Tongue (tissue), 2 donors: ENCODE measurements around a stretch of chr2.

DNA sequence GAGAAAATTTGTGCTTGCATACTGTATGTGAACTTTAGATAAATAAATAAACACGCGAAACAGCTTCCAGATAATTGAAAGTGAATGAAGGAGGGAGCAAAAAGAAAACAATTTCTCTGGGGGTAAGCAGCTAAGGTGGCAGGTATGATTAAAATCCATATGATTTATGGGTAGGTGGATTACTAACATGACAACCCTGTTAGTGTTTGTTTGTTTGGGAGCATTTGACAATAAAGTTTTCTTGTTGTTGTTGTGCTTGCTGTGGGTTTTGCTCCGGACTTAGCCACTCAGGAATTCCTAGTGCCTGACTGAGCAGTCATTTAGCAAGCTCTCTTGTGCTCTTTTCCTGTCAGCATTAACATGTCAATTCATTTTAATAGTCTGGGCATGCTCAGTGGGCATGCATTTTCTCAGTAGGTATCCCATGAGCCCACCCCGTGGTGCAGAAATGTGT is 674.7 kb upstream of the ZEB2 start:
- RAMPAGE, long total RNA: no peak

DNA sequence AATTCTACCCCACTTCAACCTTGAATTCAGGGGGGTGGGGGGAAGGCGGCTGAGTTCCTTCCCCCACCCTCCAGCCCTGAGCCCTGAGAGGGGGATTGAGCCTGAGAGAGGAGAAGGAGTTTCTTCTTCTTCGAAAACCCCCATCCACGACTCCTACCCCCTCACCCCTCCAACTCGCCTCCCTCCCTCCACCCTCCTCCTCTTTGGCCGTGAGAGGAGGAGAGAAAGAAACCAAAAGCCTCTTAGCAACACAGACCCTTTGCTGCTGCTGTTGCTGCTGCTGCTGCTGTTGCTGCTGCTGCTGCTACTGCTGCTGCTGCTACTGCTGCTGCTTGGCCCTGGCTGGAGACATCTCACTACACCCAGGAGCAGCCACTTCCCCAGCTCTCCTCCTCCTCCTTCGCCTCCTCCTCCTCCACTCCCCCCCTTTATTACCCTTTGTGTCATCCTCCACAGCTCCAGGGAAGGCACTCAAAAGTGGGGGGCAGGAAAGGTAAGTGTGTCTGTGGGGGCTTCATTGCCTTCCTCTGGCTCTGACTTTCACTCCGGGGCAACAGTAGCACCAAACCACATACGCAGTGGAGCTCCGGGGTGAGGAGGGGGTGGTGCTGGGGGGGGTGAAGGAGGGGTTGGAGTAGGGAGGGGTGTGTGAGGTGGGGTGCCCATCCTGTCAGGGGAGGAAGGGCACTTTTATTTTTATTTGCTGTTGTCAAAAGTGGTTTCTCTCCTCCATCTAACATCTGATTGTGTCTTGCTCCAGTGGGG is 483 bp downstream of the MBD5 start:
- RAMPAGE, long total RNA: no peak

DNA sequence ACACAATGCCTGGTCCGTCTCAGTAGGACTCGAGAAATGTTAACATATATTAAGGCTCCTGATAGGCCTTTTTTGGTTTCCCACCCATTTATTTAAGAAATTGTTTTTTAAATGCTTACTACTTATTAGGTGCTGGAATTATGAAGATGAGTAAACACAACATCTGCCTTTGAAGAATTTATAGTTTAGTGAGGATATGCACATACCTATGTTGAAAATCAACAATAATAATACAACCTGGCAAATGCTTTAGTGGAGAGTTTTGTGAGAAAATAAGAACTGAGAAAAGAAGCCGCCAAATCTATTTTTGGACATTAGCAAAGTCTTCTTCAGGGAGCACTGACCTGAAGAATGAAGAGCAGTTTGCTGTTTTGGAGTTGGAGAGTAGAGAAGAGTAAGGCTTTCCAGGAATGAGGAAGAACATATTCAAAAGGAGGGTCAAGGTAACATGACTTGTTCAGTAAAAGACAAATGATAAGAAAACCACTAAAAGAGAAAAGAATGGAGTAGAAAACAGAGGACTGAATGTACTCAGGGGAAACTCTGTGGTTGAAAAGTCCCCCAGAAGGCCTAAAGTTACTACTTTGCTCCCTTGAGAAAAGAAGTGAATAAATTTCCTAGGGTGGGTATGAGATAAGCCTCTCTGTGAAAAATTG is 27.5 kb downstream of the MBD5 start:
- RAMPAGE, long total RNA: no peak

DNA sequence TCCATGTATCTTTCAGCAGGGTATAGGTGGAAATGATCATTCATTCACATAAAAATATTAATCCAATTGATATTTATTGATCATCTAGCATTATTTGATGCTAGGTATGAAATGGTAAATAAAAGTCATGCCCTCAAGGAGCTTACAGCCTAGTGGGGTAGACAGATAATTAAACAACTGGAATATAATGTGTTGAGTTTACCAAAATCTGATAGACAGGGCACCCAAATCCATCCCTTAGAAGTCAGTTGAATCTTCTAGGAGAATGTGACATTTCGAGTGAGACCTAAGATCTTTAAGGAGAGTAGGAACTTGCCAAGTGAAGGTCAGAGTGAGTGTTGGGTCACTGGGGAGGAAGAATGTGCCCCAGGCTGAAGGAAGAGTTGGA is 78.9 kb downstream of the MBD5 start:
- RAMPAGE, long total RNA: no peak

GRCh38 chr2:148345481-148346051 is 299.0 kb upstream of the EPC2 start:
- RAMPAGE, long total RNA: no peak

DNA sequence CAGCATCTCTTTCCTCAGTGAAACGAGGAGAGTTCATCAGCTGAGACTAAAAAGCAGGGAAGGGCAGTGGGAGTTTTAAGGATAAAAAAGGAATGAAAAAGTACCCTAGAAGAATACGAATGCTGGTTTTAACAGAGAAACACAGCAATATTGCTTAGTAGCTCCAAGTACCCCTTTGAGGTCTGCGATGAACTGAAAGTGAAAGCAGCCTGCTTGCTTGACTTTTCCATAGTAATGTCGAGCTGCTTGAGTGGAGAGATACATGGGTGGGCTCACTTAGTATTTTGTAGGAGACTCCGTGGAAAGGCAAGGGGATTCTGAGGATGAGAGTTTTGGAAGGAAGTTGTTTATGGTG is 91.6 kb upstream of the EPC2 start:
- RAMPAGE, long total RNA: no peak

GRCh38 chr2:148875393-148876156 is 548 bp downstream of the KIF5C start:
- RAMPAGE, long total RNA: no peak

DNA sequence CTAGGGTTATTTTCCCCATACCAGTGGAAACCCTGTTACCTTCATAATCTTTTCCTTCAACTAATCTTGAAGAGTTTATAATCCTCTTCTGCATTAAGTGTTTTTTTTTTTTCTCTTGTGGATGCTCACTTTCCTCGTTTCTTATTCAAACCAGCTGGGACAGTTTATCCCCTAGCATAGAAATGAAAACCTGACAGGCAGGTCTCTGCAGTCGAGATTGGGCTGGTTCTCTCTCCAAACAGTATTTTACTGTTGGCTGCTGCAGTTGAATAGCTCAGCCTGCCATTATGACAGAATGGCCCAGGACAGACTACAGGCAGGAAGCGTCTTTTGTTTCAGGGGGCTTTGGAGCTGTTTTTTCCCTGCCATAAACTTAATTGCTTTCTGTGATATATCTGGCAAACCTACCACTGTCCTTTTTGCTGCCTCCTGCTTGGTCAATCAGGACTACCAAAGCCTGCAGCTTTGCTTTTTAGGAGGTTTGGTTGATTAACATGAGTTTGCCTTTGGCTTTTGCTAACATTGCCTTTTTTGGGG is 128.5 kb downstream of the LYPD6B start:
- RAMPAGE, long total RNA: no peak

GRCh38 chr2:149320057-149320588 is 10.3 kb upstream of the LYPD6 start:
- RAMPAGE, long total RNA: no peak

GRCh38 chr2:150644067-150644484 is 156.6 kb upstream of the RND3 start:
- RAMPAGE, long total RNA: no peak

DNA sequence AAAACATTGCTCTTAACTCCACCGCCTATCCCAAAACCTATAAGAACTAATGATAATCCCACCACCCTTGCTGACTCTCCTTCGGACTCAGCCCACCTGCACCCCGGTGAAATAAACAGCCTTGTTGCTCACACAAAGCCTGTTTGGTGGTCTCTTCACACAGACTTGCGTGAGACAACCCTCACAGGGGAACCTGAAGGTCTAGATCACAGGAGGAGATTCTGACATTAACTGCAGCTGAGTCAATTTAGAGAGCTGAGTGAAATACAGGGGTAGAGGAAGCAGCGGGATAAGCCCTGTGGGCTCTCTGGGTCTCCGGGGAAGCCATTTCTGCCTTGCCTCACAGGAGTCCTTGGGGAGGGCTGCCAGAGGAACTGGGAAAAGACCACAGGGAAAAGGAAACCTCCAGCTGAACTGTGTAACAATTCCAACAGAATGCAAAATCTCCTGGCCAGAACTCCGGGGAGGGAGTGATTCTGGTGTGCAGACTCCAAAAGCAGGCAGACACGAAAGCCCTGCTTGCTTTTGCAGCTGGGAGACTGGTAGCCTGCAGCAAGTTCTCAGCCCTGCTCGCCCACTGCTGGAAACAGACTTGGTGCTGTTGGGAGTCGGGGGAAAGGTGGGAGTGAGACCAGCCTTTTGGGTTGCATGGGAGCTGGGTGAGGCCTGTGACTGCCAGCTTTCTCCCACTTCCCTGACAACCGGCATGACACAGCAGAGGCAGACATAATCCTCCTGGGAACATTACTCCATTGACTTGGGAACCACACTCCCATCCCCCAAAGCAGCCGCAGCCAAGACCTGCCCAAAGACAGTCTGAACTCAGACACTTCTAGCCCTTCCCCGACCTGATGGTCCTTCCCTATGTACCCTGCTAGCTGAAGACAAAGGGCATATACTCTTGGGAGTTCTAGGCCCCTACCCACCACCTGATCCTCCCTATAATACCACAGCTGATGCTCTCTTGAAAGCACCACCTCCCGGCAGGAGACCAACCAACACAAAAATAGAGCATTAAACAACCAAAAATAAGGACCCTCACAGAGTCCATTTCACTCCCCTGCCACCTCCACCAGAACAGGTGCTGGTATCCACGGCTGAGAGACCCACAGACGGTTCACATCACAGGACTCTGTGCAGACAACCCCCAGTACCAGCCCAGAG is 26.0 kb upstream of the NMI start:
- RAMPAGE, long total RNA: no peak

GRCh38 chr2:151420955-151421350 is 11.3 kb downstream of the RIF1 start:
- RAMPAGE, long total RNA: no peak

- RAMPAGE, long total RNA: no peak
Measured at GRCh38 chr2:151730289-151730603, 4.0 kb downstream of the NEB start.

- RAMPAGE, long total RNA: no peak
Measured at GRCh38 chr2:151771154-151772347, 37.3 kb upstream of the NEB start.

- RAMPAGE, long total RNA: no peak
Measured at GRCh38 chr2:151891664-151892401, 63.6 kb upstream of the ARL5A start.

DNA sequence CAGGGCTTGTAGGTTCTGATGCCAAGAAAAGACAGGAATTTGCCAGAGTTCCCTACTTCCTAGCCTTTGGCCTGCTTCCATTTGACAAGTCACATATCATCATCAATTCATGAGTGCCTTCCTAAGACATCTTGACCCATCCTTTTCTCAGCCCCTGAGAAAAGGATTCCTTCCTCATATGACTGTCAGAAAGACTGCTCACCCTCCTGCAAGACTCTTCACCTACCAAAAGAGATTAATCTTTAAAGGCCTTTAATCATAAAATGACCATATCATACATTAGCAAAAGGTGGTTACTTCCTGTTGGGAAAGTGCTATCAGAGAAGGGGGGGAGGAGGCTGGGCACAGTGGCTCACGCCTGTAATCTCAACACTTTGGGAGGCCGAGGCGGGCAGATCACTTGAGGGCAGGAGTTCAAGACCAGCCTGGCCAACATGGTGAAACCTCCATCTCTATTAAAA is 3.3 kb downstream of the STAM2 start:
- RAMPAGE, long total RNA: no peak

GRCh38 chr2:152398466-152399537 is 63.8 kb downstream of the FMNL2 start:
- RAMPAGE, long total RNA: no peak

GRCh38 chr2:152415259-152415781 is 80.3 kb downstream of the FMNL2 start:
- RAMPAGE, long total RNA: no peak

GRCh38 chr2:152505405-152506079 is 170.6 kb downstream of the FMNL2 start:
- RAMPAGE, long total RNA: no peak

DNA sequence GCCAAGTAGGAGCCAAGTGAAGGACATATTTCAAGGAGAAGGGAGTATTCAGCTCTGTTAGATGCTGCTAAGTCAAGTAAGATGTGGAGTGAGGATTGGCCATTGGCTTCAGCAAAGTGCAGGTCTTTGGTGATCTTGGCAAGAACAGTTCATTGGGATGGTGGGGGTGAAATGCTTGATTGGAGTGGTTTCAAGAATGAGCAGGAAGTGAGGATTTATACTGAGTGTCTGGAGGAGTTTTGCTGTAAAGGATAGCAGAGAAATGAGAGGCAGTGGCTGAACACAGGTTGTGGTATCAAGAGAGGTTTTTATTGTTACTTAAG is 139.7 kb downstream of the PRPF40A start:
- RAMPAGE, long total RNA: no peak